Thoracic aorta endothelial cell (primary cell): ENCODE measurements around the genes HSD3B2 and ADAM30.

GRCh38 chr1:117147749-117148626 lies 26.4 kb upstream of the TRIM45 start:
- CAGE, long polyA plus RNA, result no peak

- CAGE, long polyA plus RNA, result no peak
These were observed 1.6 kb downstream of the VTCN1 start for GRCh38 chr1:117209008-117209619.

GRCh38 chr1:117232078-117232294 lies 21.3 kb upstream of the VTCN1 start:
- CAGE, long polyA plus RNA, result no peak

- CAGE, long polyA plus RNA, result no peak
These were observed 27.3 kb upstream of the MAN1A2 start for GRCh38 chr1:117339850-117340375.

DNA sequence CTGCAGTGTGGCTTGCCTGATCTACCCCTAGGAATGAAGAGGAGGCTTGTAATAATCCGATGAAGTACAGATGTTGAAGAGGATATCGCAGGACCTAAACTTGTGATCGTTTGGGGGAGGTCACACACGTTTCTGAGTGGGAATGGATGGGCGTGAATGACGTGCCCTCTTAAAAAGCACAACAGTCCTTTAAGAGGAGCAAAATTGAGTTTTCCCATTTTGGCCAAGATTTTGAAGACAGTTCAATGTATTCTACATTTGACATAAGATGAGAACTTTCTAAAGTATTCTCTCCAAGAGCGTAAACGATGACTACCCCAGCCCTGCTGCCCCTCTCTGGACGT lies 599 bp downstream of the MAN1A2 start:
- CAGE, long polyA plus RNA, result no peak

DNA sequence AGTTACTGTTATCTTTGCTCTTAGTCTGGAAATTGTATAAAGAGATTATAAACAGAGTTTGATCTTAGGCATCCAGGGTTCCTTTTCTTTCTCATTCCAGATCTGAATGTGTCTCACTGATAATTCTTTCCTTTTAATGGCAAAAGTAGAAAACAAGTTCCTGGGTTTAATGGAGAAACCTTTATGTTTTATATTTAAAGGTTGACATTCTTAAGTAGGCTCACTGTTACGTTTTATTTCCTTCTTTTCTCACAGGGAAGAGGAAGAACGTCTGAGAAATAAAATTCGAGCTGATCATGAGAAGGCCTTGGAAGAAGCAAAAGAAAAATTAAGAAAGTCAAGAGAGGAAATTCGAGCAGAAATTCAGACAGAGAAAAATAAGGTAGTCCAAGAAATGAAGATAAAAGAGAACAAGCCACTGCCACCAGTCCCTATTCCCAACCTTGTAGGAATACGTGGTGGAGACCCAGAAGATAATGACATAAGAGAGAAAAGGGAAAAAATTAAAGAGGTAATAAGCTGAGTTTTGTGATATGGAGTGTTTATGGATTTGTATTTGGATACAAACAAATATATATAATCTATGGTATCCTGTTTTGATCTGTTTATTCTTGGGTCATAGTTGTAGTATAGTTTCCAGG lies 34.8 kb downstream of the MAN1A2 start:
- CAGE, long polyA plus RNA, result no peak

GRCh38 chr1:117405379-117405994 lies 38.2 kb downstream of the MAN1A2 start:
- CAGE, long polyA plus RNA, result no peak

DNA sequence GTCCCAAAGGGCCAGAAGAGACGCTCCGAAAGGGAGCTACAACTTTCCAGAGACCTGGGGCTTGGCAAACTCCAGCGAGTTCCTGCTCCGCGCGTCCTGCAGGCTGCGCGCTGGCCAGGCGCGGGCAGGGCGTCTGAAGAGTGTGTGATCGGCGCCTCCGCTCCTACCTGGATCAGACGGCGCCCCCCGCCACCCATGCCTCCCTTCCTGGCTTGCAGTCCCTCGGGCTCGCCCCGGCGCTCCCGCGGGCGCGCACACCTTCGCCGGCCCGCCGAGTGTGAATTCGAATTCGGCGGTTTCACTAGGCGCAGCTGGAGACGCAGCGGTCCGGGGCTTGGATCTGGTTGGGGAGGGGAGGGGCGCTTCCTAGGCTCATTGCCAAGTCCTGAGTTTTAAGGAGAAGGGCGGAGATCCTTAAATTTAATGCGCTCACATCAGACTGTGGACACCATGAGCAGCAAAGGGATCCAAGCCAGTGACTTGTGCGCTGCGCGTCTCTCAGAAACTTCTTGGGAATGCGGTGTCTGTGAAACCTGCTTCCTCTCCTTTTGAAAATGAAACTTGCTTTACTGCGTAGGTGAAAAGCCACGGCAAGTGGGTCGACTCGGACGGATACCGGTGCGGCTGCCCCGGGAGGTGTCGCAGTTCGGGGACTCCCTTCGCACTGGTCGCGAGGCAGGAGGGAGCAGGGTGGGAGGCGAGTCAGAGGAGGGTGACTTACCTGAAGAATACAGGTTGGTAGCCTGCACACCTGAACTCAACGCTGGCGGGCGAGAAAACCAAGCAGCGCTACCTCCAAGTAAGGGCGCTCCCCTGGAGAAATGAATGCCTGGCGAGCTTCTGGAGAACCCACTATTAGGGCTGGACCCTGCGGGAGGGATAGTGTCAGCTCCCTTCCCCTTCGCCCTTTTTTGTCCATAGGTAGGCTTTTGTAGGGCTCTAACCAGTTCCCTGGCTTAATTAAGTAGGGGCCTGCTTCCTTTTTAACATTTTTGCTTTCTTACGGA lies 831 bp downstream of the TENT5C start:
- CAGE, long polyA plus RNA, result no peak

GRCh38 chr1:118988524-118988748 lies 293 bp upstream of the TBX15 start:
- CAGE, long polyA plus RNA, result no peak

DNA sequence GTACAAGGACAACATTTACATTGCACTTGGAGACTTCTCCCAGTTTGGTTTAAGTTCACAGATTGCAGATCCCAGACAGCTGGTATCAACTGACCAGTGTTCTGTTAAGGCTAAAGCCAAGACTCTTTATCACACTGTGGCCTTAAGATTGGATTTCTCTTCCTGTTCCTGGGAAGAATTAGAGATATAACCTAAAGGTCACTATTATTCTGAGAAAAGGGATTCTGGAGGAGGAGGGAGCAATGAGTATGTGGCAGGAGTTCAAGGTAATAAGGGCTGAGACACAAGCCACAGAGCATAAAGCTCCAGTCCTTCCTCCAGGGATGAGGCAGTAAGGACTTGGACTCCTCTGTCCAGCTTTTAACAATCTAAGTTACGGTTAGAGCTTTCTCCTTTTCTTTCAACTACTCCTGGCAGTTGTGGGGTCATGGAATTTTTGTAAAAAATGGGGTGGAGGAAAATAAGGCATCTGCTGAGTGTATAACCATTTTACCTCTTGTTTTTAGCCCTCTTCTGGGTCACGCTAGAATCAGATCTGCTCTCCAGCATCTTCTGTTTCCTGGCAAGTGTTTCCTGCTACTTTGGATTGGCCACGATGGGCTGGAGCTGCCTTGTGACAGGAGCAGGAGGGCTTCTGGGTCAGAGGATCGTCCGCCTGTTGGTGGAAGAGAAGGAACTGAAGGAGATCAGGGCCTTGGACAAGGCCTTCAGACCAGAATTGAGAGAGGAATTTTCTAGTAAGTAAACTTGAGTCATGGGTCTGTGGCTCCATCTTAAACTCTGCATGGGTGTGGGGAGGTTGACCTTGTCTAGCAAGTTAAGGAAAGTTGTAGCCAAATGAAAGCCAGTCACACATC lies at the start of gene HSD3B2:
Gene HSD3B2 (plus strand): TSS at position 326 of the 857 bp plus-strand sequence.
- CAGE, long polyA plus RNA, result no peak

GRCh38 chr1:119626893-119627223 lies 21.2 kb downstream of the ZNF697 start:
- CAGE, long polyA plus RNA, result no peak

GRCh38 chr1:119632094-119632454 lies 16.0 kb downstream of the ZNF697 start:
- CAGE, long polyA plus RNA, result no peak

GRCh38 chr1:119896071-119896631 lies at the start of gene ADAM30:
Gene ADAM30 (minus strand): TSS chr1:119896515.
- CAGE, long polyA plus RNA, result no peak

DNA sequence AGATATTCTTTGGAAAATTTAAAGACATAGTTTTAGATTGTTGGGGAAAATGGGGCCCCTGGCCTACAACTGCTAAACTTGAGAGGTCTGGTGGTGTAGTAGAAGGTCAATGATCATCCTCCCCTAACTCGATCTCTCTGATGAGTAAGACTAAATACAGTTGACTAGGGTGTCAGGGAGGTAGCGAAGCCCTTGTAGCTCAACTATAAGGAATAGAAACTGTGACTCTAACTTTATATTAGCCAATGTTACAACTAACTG lies 80.9 kb downstream of the NOTCH2 start:
- CAGE, long polyA plus RNA, result no peak

DNA sequence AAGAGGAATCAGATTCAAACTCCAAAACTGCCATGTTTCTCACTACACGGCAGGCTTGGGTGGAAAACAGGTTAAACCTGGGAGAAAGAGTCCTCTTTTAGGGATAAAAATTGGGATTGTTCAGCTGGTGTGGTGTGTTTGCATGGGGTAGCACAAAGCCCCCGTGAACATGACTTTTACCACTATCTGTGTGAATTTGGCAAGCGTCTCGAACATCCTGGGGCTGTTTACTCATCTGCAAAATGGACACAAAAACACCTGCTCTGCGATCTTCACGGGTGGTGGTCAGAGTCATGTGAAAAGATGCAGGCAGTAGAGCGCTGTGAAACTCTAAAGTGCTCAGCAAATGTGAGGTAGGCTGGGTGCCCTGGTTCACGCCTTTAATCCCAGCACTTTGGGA lies 39.6 kb upstream of the NOTCH2 start:
- CAGE, long polyA plus RNA, result no peak

- CAGE, long polyA plus RNA, result no peak
These were observed 47.5 kb downstream of the NBPF8 start for GRCh38 chr1:120461893-120463099.

DNA sequence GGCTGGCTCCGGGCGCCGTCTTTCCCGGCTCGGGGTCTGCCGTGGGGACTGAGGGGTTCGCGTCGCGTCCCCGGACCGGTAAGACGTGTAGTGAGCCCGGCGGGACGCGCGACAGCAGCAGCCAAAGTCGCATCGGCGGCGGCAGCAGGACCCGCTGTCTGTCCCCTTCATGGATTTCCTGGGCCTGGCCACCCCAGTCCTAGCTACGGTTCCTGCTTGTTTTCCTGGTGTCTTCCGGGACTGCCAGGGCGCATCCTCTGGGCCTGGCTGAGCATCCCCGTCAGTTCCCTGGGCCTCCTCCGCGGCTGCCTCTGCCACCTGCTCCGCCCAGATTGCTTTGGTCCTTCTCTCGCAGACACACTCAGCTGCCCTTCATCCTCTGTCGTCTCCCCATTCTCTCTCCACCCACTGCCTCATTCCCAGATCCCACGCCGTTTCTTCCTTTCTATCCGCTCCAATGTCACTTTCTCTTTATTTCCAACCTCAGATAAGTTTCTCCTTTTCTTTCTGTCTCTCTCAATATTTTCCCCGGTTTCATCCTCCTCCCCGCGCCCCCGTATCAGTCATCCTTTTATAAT lies 22.5 kb upstream of the NOTCH2NLR start:
- CAGE, long polyA plus RNA, result no peak

DNA sequence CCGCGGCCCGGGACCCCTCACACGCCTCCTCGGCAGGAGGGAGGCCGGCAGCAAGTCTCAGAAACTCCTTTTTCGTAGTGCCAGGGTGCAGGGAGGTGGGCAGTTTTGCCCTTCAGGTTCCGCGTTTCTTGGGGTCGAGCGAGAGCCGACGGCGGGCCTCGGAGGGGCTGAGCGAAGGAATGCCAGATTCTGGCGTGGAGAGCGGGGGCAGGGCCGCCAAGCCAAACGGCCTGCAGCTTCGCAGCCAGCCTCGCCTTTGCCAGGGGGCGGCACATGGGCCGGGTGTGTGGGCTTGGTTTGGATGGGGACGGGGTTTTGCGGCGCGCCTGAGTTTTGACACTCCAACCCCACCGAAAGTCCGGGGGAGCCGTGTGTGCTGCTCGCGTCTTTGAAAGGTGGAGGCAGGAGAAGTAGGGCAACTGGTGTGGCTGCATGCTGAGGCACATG lies 743 bp downstream of the NOTCH2NLR start:
- CAGE, long polyA plus RNA, result no peak

DNA sequence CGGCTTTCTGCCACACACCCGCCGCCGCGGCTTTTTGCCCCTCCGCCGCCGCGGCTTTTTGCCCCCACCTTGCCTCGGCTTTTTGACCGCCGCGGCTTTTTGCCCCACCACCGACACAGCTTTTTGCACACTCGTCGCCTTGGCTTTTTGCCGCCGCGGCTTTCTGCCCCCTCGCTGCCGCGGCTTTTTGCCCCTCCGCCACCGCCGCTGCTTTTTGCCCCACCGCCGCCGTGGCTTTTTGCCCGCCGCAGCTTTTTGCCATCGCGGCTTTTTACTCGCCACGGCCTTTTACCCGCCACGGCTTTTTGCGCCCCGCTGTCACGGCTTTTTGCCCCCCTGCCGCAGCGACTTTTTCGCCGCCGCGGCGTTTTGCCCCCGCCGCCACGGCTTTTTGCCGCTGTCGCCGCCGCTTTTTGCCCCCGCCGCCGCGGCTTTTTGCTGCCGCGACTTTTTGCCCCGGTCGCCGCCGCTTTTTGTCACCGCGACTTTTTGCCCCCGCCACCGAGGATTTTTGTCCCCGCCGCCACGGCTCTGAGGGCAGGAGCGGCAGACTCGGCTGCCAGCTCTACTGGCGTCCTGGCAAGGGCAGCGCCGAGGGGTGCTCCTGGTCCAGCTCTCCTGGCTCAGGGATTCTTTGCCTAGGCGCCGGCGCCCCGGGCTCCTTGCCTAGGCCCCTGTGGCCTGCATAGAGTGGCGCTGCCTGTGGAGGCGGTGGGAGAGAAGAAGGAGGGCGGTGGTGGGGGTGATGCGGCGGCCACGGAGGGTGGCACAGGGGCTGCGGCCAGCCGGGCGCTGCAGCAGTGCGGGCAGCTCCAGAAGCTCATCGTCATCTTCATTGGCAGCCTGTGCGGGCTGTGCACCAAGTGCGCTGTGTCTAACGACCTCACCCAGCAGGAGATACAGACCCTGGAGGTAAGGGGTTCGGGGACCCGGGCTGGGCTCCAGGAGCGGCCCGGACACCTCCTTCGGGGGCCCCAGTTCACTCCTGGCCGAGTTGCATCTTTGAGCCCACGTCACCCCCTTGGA lies 211.9 kb downstream of the SRGAP2C start:
- CAGE, long polyA plus RNA, result no peak

- CAGE, long polyA plus RNA, result no peak
These were observed 273.9 kb downstream of the SRGAP2C start for GRCh38 chr1:121458677-121459170.